NB4 (cell line): ENCODE measurements around a stretch of chr17.

- RRBS, result no CpG with 5 or more reads among the region's 9 CpGs
Measured at GRCh38 chr17:27531482-27532255, 75.4 kb downstream of the KSR1 start.

DNA sequence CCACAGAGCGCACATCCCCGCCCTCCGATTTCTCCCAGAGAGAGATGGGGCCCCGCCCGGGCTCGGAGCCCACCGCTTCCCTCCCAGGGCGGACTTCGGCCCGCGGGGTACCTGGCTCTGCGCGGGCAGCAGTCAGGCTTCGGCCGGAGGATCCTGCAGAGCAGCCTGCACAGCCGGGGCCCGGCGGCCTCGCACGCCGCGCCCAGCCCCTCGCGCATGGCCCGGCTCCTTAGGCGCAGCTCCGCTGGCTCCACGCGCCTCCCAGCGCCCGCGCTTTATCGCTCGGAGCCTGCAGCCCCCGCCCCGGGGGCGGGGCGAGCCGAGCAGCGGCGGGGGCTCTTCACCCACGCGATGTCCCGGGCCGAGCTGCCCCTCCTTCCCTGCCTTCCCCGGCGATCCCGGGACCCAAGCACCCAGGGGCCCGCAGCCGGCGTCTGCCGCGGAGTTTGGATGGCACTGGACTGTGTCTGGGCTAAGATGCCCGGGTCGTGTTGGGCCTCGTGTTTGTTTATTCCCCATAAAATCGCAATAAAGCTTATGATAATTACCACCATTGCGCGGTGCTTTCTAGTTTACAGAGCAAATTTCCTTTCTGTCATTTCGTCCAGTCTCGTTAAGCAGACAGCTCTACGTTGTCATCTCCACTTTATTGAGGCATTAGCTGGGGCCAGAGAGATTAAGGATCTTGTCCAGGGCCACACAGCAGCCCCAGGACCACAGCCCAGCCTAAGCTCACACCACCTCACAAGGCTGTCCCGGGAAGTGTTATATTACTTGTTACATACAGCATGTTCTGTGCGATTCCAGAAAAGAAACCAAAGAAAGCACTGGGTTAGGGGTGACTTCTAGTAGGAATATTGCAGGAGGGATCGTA lies 6.6 kb downstream of the NOS2 start:
- RRBS, result 49% methylated on average over 35 of the region's 65 CpGs

DNA sequence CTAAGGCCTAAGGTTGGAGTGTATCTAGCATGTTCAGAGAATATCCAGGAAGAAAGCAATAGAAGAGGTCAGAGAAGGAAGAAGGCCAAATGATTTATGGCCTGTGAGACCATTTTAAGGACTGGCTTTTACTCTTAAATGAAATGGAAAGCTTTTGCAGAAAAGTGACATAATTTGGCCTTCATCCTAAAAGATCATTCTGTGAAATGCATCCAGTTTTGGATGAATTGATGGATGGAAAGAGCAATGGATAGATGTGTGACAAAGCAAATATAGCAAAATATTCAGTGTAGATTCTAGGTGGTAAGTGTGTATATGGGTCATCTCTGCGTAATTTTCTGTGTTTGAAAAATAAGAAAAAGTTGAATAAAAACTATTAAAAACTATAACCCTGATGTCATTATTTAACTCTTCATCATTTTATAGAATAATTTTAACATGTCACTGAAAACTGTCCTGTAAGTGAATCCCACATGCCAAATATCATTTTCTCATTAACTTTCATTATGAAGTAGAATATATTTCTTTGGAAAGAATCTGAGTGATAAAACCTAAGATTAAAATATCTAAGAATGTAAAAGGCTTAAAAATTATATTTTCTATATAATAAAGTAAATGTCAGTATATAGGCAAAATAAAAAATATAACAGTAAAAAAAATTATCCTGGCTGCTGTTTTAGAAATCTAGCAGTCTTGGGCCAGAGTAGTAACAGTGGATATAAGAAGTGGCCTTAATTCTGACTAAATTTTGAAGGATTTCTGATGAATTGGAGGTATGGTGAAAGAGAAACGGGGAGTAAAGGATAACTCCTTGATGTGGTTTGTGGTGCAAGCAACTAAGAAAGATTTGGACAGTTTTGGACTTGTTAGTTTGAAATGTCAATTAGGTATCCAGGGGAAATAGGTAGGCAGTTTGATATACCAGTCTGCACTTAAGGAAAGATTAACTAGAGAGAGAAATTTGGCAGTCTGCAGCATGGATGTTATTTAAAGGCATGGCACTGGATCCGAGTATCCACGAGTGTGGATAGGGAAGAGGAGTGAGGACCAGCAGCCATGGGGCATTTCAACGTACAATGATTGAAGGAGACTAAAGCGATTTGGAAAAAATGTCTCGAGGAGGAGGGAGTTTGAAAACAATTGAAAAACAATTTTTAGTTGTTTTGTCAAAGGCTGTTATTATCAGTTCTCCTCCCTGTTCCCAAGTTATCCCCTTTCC lies 117.1 kb downstream of the NLK start:
- RRBS, result no CpG with 5 or more reads among the region's 7 CpGs

- RRBS, result no CpG with 5 or more reads among the region's 3 CpGs
Measured at GRCh38 chr17:28331979-28332323, 3.3 kb downstream of the IFT20 start.

DNA sequence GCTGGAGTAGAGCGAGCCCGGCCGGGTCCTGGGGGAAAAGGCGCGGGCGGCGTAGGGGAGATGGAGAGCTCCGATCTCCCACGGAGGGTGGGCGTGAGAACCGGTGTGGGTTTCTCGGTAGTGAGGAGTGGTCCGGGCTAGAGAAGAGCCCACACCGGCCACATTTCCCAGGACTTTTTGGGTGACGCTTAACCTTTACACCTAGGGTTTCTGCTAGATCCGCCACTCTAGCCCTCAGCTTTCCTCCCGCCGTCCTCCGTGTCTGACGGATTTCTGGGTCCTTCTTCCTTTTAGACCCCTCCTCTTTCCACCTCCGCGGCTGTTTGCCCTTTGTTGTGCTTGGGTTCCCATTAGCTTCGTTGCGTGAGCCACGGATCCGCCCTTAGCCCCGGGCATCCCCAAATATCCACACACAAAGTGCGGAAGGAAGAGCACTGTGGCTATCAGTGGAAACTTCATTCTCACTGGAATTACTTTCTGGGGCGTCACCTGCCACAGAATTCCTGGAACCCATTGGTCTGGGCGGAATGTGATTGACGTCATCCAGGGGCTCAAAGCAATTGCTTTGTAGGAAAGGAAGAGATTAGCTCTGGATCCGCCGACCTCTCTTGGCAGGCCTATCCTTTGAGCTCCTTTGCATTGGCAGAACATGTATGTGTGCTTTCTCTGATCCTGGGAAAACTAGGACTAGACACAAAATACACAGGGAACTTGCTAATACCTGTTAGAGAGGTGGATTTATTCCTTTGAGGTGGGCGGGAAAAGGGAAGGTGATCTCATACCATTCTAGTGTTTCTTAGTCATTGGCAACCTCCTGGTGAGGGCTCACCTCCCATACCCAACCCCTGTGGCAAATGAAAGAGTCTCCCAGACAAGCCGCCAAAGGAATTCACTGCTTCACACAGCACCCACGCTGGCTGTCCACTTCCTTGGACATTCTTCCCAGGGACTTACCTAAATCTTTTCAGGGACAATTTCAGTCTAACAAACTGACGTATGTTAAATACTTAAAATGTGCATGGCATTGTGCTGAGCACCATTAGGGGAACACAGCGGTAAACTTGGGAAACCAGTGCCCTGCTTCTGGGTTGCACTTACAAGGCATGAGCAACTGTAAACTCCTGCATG lies 709 bp downstream of the TNFAIP1 start:
- RRBS, result 1% methylated on average over 11 of the region's 38 CpGs

- RRBS, result no CpG with 5 or more reads among the region's 12 CpGs
Measured at GRCh38 chr17:28614634-28615494, 879 bp upstream of the RSKR start.

GRCh38 chr17:28619555-28620462 lies 5.8 kb upstream of the RSKR start:
- RRBS, result no CpG with 5 or more reads among the region's 8 CpGs

DNA sequence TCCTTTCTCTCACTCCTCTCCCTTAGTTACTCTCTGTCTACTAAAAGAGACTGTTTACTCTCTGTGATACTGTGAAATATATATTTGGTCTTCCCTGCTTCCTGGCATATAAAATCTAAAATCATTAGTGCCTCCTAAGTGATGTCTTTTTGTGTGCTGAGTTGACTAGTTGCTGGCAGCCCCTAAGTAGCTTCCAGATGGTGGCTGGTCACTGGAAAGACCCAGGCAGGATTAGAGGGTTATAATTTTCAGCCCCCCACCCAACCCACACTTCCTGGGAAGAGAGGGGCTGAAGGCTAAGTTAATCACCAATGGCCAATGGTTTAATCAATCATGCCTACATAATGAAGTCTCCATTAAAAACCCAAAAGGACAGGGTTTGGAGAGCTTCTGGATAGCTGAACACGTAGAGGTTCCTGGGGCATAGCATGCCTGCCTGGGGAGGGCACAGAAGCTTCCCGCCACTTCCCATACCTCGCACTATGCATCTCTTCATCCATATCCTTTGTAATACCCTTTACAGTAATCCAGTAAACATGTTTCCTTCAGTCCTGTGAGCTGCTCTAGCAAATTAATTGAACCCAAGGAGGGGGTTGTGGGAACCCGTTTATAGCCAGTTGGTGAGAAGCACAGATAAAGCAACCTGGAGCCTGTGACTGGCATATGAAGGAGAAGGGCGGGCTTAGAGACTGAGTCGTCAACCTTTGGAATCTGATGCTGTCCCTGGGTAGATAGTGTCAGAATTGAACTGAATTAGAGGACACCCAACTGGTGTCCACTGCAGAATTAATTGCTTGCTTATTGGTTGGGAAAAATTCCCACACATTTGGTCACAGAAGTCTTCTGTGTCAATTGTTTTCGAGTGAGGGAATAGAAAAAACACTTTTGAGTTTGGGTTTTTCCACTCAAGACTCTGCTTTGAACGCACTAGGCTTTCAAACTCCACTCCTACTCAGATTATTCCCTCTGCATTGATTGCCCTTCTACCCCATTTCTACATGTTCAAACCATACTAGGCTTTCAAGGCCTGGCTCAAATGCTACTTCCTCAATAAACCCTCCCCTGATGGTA lies 12.7 kb upstream of the RSKR start:
- RRBS, result no CpG with 5 or more reads among the region's 8 CpGs

DNA sequence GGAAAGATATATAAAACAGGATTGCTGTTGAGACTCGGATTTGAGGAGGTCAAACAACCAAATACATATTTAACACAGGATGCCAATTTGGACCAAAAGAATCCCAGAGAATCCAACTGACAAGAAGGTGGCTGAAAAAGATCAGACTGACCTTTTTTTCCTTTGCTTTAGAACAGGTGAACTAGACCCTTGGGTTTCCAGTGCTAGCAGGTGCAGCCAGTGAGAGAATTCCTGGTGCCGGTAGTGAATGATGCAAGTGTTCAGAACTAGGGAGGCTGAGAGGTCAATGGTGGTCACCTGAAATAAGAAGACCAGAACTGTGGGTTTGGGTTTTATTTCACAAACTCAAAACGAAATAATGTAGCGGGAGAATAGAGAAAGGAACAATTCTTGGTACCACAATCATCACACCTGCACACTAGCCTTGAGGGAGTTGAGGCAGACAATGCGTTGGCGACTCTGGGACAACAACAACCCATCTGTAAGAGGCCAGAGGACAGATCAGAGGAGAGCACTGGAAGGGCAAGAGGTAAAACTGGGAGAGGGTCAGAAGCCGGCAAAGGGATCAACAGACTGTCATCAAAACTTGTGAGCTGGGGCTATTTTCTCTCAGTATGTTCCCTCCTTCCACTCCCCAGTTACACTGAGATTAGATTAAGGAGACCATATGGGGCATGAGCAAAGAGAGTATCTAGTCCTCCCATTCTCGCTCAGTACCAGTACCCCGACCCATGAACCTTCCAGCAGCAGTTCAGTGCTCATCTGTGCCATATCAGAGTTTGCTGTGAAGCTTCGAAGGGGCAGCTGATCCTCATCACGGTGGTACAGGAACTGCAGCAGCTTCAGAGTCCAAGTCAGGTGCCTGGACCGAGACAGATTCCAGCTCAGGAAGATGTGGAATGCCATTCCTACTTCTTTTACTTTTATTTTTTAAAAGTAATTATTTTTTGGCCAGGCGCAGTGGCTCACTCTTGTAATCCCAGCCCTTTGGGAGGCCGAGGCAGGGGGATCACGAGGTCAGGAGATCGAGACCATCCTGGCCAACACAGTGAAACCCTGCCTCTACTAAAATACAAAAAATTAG lies 5.5 kb downstream of the BLTP2 start:
- RRBS, result no CpG with 5 or more reads among the region's 16 CpGs

- RRBS, result no CpG with 5 or more reads among the region's 7 CpGs
Measured at GRCh38 chr17:28646655-28647211, 1.8 kb upstream of the BLTP2 start.

GRCh38 chr17:28677414-28678394 lies 15.7 kb downstream of the SUPT6H start:
- RRBS, result no CpG with 5 or more reads among the region's 14 CpGs

- RRBS, result no CpG with 5 or more reads among the region's 9 CpGs
Measured at GRCh38 chr17:28678395-28679161, 16.6 kb downstream of the SUPT6H start.

GRCh38 chr17:28698220-28698824 lies 13.4 kb downstream of the PROCA1 start:
- RRBS, result no CpG with 5 or more reads among the region's 8 CpGs

GRCh38 chr17:28724004-28724484 lies 2.0 kb downstream of the TLCD1 start:
- RRBS, result no CpG with 5 or more reads among the region's 3 CpGs

GRCh38 chr17:28857698-28858609 lies 3.1 kb downstream of the ERAL1 start:
- RRBS, result no CpG with 5 or more reads among the region's 4 CpGs

GRCh38 chr17:28882224-28882496 lies 15.4 kb downstream of the FLOT2 start:
- RRBS, result no CpG with 5 or more reads among the region's 8 CpGs

- RRBS, result no CpG with 5 or more reads among the region's 10 CpGs
Measured at GRCh38 chr17:28905317-28906141, 2.6 kb upstream of the DHRS13 start.

DNA sequence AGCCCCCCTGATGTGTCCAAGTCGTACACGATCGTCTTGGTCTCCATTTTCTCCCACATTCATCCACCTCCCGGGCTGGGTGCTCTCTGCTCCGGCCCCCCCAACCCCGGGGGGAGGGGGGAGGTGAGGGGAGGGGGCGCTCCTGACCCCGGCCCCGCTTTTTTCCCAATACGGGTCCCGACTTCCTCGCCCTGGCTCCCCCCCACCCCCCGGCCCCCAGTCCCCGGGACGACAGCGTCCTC lies 495 bp downstream of the PHF12 start:
- RRBS, result 2% methylated on average over 11 of the region's 16 CpGs

- RRBS, result no CpG with 5 or more reads among the region's 11 CpGs
Measured at GRCh38 chr17:29106967-29107463, 64.1 kb downstream of the PIPOX start.

- RRBS, result 97% methylated on average over 3 of the region's 7 CpGs
Measured at GRCh38 chr17:29124824-29125332, 55.3 kb downstream of the MYO18A start.